Bronchus fibroblast of lung (primary cell): ENCODE results near the genes ME1, PRSS35 and CEP162.

- RAMPAGE, long total RNA, result no peak
These were observed 199.9 kb upstream of the PHIP start for GRCh38 chr6:79277982-79278319.

DNA sequence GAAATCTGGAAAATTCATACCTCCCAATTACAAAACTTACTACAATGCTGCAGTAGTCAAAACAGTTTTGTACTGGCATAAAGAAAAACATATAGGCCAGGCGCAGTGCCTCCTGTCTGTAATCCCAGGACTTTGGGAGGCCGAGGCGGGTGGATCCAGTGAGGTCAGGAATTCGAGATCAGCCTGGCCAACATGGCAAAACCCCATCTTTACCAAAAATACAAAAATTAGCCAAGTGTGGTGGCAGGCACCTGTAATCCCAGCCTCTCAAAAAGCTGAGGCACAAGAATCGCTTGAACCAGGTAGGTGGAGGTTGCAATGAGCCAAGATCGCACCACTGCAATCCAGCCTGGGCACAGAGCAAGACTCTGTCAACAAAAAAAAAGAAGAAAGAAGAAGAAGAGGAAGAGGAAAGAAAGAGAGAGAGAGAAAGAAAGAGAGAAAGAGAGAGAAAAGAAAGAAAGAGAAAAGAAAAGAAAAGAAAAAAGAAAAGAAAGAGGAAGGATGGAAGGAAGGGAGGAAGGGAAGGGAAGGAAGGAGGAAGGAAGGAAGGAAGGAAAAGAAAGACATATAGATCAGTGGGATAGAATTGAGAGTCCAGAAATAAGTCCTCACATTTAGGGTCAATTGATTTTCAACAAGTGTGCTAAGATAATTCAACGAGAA, 34.1 kb upstream of the SH3BGRL2 start:
- RAMPAGE, long total RNA, result no peak

DNA sequence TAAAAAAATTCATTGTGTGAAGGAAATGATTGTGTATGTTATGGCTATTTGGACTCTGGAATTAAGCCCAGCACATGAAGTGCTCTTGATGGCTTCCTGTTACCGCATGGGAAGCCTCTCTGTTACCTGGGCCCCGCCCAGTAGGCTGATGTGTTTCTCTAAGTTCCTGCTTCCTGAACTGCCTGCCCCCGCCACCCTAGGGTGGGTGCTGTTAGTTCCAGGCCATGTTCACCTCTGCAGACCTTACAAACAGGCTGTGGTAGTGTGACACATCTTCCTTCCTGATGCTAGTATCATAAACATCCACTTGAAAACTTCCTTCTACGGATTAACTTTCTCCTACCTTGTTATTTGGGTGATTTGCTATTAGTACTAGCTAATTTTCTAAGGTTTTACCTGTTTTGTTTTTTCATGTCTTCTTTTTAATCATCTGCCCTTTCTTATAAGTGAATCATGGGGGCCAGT, 40.5 kb downstream of the SH3BGRL2 start:
- RAMPAGE, long total RNA, result no peak

- RAMPAGE, long total RNA, result no peak
These were observed 174.3 kb downstream of the BCKDHB start for GRCh38 chr6:80280486-80281435.

DNA sequence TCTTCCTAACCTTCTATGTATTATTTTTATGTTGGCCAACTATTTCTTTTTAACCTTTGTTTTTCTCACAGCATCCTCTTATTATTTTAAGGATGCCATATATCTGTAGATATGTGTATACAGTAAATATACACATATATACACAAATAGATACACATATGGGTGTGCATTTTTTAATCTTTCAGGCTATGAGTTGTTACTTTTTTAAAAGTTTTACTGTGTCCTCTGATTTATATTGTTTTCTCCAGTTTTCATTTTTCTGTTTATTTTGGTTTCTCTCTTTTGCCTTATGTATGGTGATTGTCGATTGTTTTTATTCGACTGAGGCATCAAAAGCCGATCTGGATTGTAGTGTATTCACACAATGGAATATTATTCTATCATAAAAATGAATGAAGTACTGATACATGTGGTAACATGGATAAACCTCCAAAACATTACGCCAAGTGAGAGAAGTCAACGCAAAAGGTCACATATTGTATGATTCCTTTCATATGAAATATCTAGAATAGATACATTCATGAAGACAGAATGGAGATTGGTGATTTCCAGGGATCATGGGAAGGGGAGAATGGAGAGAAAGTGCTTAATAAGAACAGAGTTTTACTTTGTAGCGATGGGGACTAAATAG, 251.8 kb downstream of the BCKDHB start:
- RAMPAGE, long total RNA, result no peak

- RAMPAGE, long total RNA, result no peak
These were observed 300.6 kb downstream of the TENT5A start for GRCh38 chr6:81451784-81452355.

DNA sequence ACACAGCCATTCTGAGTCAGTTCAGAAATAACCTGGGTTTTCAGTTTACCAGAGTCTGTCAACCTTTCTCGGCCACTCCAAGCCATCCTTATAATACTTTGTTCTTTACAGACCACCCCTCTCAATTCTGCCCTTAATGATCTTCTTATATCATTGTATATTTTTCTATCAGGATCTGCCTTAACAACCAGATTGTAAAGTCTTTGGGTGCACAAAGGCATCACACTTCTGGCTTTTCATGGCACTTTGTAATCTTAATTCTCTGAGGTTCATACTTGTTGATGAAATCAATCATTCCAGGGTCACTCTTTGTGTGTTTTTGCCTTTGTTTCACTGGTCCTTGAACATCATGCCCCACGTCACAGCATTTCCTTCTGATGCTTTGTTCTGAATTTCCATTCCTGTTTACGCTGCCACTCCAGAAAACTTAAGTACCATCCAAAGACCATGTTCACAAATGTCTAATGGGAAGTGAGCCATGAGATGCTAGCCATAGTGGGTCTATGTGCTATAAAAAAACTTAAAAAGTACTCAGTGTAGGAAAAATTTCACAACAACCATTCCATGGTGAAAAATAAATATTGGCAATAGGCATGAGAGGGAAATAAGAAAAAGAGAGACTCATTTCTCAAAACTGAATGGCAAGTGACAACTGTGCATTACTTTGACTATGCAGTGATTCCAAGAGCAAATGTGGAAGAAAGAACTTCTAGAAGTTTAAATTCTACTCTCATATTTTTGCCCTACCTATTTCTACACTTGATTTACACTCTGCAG, 232.1 kb downstream of the IBTK start:
- RAMPAGE, long total RNA, result no peak

GRCh38 chr6:82170014-82170912, 77.3 kb downstream of the IBTK start:
- RAMPAGE, long total RNA, result no peak

- RAMPAGE, long total RNA, result no peak
These were observed at the start of gene ME1 for GRCh38 chr6:83430863-83431612. Gene ME1 (minus strand): TSS chr6:83431051.

DNA sequence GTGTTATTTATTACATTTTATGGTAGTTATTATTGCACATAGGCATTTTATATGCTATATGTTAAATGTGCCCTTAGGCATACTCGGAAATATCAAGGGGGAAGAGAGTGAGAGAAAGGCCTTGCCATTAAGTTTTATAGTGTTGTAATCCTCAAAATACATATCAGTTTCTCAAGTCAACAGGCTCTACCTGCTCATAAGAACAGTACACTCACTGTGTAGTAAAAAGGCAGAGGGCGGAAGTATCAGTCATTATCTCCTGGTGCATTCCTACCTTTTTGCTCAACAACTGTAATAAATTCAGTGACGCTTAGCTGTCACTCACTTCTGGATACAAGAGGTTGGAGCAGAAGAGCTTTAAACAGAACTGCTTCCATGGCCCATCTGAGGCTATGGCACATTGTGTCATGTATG, 33.9 kb upstream of the ME1 start:
- RAMPAGE, long total RNA, result no peak

GRCh38 chr6:83512171-83512901, at the start of gene PRSS35:
Gene PRSS35 (plus strand): TSS chr6:83512534.
- RAMPAGE, long total RNA, result no peak

DNA sequence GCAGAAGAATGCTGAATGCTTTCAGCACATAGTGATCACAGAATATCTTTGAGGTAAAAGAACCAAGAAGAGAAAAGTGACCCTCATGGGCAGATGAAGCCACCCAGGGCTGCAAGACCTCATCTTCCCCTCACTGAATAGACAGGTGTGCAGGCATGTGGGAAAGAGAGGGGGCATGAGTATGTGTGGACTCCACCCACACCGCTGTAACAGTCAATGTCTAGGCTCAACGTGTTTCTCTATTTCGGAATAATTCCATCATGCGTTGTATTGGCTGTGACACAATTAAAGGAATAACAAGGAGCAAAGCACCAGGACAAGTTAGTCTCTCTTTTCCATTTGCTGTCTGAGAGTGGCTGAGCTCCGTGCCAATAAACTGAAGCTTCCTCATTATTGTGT, 7.2 kb upstream of the MRAP2 start:
- RAMPAGE, long total RNA, result no peak

DNA sequence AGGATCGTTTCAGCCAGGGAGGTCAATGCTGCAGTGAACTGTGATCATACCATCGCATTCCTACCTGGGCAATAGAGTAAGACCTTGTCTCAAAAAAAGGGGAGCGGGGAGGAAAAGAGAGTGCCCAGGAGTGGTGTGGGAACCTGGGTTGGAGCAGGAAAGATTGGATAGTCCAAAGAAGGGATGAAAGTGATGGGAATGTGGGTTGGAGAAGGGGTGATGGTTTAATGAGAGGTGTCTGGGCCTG, 18.0 kb downstream of the MRAP2 start:
- RAMPAGE, long total RNA, result no peak

GRCh38 chr6:84226881-84228167, at the start of gene CEP162:
Gene CEP162 (minus strand): TSS chr6:84227643.
- RAMPAGE, long total RNA, result no peak

GRCh38 chr6:84583702-84584172, 180.7 kb downstream of the TBX18 start:
- RAMPAGE, long total RNA, result no peak

DNA sequence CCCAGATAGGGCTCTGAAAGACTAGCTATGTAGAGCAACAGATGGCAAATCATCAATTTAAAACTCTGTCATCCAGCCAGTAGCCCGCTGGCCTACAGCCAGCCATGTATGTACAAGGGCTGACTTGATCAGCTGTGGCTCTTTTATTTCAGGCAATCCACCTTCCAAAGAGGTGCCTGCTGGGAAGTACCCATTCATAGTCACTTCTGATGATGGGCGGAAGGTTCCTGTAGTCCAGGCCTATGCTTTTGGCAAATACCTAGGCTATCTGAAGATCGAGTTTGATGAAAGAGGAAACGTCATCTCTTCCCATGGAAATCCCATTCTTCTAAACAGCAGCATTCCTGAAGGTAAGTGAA, 35.2 kb downstream of the NT5E start:
- RAMPAGE, long total RNA, result no peak

DNA sequence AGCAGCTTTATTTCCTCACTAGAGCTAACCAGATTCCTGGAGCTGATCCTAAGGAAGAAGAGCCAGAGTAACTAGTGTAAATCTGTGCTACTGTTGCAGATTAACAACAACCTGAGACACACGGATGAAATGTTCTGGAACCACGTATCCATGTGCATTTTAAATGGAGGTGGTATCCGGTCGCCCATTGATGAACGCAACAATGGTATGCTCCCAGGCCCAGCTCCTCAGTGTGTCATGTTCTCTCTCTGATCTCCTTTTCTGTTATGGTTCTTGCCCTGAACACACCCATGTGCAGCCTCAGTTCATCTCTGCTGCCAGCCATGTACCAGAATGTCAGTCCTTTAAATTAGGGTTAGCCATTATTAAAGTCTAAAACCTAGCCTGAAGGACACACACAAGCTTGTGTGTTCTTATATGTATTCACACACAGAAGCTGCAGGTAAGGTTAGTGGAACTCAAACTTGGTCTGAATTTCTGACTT, 39.6 kb downstream of the NT5E start:
- RAMPAGE, long total RNA, result no peak

GRCh38 chr6:85644383-85644581, 1.6 kb upstream of the SYNCRIP start:
- RAMPAGE, long total RNA, result no peak

- RAMPAGE, long total RNA, result start-site peak on the minus strand at chr6:85678728-85678736, 95 and 164 reads in 2 replicates
These were observed 35.4 kb upstream of the SYNCRIP start for GRCh38 chr6:85677710-85678812.

DNA sequence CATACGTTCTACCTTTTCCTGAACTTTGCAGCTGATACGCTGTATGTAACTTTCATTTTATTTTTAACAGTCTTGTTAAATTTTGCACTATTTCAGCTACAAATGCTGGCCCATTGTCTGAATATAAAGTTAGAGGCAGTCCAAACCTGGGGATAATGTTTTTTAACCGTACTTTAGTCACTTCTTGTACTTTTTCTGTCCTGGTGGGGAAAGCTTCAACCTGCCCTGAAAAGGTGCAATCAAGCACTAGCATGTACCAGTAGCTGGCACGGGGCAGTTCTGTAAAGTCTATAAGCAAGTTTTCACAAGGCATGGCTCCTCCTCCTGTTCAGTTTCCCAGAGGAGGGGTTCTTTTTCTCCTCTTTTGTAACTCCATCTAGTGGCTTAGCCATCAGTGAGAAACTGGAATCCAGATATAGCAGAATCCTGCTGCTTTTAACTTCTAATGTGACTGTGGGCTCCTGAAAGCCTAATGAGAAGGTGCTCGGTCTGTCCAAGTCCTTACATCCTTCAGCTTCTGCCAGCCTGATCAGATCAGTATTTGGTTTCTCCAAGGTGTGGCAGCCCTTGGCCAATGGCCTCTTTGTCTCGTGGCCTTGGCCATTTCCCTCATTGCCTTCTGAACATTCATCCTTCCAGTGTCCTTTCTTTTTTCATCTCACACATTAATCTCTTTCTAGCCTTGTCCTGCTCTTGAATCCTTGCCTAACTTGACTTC, 221.8 kb upstream of the SYNCRIP start:
- RAMPAGE, long total RNA, result no peak